Neural progenitor cell (in vitro differentiated cells): ENCODE data around the genes STK25, BOK and RTP5.

DNA sequence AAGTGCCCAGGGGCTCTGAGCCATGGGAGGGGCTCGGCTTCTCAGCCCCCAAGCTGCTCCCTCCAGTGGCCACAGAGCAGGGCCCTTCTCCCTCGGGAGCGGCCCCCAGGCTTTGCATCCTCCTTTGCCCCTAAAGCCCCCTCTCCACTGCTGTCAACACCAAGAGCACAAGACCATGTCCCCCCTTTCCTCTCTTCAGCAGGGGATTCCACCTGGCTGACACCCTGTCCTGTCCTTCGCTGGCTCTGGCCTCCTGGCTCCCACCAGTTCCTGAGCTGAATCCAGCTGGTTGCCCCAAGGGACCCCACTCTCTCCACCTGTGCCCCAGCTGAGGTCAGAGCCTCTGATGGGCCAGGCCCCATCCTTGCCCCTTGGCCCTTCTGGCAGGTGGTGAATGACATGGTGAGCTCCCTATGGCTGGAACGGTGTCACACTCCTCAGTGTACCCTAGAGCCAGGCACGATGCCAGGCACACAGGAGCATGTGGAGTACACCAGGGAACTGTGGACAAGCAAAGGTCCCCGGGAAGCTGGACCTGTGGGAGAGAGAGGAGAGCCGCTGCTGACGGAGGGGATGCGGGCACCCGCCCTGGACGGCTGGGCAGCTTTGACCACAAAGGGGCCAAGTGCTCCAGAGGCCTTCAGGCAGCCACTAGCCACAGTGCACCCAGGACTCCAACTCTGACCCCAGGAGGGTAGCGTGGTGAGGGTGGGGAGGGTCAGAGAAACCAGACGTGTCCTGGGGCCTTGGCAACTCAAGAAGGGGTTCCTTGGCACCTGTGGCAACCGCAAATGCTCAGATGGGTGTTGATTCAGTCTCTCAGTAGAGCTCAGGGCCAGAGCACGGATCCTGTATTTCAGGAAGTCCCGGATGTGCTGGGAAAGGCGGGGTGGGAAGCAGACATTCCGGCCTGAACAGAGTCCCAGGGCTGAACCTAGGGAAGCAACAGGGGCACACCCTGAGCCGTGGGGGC lies 2.1 kb upstream of the MAB21L4 start:
- RAMPAGE, long total RNA = no peak

DNA sequence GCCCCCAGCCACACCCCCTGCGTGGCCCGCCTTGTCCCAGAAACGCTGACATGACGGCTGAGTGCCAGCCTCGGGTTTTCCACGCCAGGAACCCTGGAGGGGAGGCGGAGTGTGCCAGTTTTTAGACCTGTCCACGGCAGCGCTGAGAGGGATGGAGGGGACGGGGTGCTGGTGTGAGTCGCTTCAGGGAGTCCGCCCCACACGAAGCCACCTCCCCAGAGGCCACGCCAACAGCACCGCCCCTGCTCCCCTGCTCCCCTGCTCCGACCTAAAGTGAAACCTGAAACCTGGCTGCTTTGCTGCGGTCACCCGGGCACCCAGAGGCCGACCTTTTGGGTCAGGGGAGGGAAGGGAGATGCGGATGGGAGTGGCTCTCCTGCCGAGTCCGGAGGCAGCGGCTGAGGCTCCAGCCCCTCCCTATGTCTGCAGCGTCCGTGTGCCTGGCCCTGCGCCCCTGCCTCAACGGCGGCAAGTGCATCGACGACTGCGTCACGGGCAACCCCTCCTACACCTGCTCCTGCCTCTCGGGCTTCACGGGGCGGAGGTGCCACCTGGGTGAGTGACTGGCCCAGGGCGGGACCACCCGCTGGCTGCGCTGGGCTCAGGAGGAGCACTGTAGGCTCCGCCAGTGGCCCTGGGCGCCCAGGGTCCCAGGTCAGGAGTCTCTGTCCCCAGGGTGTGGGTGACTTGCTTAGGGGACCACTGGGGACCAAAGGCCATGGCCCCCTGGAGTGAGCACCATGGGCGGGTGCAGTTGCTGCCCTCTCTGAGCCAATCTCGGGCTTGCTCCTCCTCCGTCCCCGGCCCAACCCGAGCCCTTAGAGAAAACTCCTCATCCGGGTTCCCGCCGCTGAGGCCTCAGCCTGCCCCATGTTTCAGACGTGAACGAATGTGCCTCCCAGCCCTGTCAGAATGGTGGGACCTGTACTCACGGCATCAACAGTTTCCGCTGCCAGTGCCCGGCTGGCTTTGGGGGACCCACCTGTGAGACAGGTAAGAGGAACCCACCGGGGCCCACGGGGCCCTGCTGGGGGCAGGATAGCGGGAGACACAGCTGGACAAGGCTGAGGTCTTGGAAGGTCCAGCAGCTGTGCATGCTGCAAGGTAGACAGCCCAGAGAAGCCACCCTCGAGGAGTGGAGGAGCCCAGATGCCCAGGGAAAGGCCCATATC lies 38.3 kb downstream of the SNED1 start:
- RAMPAGE, long total RNA = no peak

- RAMPAGE, long total RNA = no peak
Measured at GRCh38 chr2:241051045-241051688, 50.9 kb downstream of the MTERF4 start.

DNA sequence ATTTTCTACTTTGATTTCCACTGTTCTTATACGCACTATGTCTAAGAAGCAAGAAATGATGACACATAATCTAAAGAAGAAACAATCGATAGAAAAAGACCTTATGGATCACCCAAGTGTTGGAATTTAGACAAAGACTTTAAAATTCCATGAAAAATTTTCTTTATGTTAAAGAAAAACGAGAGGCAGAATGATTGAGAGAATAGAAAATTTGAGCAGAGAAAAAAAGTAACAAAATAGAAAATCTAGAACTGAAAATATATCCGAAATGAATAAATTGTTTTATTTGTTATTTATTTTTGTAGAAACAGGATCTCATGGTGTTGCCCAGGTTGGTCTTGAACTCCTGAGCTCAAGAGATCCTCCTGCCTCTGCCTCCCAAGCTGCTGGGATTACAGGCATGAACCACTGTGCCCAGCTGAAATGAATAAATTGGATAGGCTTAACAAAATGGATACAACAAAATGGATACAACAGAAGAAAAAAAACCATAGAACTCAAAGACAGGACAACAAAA lies 46.0 kb downstream of the MTERF4 start:
- RAMPAGE, long total RNA = no peak

DNA sequence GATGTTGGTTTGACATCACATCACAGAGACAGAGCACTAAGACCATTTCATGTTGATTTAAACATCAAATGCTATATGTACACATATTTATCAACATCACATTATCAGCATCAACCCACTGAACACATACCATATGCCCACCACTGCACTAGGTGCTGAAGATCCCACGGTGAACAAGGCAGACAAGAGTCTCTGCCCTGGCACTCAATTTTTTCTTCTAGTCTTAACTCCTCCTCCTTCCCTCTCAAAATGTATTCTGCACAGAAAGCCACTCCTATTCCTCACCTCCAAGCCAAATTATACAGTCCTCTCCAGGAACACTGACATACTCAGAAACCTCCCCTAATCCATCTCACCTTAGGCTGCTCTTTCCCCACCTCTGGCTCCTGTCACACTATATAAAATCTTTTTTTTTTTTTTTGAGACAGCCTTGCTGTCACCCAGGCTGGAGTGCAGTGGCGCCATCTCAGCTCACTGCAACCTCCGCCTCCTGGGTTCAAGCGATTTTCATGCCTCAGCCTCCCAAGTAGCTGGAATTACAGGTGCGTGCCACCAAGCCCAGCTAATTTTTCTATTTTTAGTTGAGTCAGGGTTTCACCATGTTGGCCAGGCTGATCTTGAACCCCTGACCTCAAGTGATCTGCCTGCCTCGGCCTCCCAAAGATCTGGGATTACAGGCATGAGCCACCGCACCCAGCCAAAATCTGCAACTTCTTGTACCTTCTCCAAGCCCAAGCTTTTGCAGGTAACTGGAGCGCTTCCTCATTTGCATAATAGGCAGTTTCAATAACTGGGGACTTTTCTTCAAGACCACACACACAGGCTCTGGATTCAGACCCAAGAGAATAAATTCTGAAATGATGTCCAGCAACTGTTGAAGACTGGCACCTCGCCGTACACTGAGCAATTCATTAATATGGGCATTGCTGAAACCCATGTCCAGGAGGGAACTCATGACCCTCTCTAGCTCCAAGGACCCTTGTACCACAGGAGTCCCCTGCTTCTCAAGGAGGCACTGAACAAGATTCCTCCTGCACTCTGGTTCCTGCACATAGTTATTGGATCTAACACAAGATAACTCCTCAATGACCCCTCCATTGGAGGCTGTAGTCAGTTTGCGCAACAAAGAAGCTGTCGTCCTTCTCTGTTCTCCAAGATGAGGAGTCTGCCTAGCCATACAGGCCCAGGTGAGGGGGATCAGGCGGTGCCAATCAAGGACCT lies 3.0 kb downstream of the MTERF4 start:
- RAMPAGE, long total RNA = no peak

DNA sequence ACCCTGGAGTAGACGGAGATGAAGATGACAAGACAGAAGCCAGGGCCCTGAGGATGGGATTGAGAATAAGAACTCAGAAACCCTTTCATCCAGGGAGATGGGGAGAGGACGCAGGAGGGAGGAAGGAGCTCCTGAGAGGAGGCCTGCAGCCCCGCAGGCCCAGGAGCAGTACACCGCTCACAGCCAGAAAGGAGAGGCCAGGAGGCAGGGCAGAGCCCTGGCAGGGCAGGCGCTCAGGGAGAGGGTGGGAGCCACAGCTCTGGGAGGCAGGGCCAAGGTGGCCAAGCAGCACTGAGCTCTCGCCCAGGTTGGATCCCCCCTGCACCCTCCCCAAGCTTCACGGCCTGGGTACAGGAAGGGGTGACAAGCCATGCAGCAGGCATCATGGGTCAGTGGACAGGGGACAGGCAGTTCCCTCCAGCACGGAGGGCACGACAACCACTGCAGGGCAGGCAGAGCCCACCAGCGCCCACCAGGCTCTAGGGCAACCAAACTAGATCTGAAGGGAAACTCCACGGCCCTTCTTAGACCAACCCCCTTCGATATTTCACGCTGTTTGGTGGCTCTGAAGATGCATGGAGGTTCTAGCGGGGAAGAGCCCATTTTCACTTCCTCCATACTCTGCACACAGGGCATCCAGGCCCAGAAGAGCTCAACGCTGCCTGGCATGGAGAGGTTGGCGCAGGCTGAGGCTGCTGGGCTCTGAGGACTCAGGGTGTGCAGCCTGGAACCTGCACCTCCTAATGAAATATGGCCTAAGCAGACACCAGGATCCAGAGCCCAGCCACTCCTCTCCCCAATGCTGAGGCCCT lies 8.5 kb upstream of the MTERF4 start:
- RAMPAGE, long total RNA = no peak

DNA sequence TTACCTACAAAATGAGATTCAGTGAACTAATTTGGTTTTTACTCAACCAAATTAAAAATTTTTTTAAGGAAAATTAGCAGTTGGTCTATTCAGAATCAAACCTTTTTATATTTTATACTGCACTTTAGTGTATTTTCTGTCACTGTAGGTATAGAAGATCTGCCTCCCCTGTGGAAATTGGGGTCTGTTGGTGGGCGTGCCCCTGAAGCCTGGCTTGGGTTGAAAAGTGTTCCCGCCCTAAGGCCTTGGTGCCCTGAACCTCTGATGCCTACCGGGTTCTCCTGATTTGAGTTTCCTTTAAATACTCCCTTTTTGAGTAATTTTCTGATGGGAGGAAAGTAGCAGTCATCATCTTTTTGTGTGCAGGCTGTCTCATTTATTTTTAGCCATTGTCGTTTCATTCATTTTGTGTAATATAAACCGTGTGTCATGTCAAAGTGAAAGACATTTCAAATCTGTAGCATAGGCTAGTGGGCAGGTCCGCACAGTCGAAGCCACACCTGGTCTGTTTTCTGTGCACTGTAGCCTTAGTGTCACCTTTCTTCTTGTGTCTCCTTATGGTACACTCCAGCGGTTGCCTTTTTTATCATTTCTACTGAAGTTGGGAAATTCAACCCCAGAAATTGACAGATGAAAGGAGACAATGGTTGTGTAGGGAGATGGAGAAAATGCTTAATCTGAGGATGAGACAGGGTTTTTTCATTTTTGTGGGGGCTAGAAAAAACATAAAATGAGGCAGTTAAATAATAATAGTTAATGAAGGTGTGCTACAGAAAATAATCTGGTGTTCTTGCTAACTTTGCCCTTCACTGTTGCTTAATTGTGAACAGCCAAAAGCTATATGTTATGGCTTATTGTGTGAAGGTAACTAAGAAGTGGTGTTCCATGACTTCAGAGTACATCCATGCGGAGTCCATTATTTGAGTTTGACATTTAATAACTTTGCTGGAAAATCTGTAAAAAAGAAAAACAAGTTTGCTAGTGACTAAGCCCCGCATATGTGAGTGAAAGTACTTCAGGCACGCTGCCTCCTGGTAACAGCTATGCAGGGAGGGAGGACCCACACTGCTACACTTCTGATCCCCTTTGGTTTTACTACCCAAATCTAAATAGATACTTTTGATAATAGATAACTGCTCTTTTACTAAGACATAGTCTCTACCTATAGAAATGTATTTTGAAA lies 2.9 kb upstream of the FARP2 start:
- RAMPAGE, long total RNA = no peak

GRCh38 chr2:241411939-241412580 lies 56.0 kb downstream of the FARP2 start:
- RAMPAGE, long total RNA = no peak

- RAMPAGE, long total RNA = no peak
Measured at GRCh38 chr2:241489836-241490834, 18.2 kb downstream of the STK25 start.

DNA sequence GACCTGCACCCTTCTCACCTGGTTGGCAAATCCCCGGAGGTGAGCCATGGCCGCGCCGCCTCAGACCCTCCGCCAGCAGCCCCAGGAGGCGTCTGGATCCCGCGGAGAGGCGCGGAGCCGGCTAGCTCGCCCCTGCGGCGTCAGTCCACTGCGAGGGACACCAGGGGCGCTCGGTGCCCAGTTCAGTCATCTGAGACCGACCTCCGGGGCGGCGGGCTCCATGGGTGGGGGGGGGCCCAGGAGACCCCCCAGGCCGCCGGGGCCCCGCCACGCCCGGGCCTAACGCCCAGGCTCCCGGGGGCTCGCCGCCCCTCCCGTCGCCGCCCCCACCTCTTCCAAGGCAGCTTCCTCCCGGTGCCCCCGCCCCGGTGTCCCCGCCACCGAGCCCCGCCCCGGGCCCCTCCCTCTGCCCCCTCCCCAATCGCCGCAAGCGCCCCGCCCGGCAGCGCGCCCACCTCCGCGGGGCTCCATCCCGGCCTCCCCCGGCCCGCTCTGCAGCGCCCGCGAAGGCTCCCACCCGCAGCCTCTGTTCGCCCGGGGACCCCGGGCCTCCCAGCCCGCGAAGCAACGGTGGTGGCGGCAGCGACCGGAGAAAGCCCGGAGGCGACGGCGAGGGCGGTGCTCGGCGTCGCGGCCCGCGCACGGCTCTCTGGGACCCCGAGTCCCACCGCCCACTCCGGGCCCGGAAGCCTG lies at the start of gene STK25:
Gene STK25, minus strand, starts transcription at position 597 of the 693 bp plus-strand sequence.
- RAMPAGE, long total RNA = no peak

DNA sequence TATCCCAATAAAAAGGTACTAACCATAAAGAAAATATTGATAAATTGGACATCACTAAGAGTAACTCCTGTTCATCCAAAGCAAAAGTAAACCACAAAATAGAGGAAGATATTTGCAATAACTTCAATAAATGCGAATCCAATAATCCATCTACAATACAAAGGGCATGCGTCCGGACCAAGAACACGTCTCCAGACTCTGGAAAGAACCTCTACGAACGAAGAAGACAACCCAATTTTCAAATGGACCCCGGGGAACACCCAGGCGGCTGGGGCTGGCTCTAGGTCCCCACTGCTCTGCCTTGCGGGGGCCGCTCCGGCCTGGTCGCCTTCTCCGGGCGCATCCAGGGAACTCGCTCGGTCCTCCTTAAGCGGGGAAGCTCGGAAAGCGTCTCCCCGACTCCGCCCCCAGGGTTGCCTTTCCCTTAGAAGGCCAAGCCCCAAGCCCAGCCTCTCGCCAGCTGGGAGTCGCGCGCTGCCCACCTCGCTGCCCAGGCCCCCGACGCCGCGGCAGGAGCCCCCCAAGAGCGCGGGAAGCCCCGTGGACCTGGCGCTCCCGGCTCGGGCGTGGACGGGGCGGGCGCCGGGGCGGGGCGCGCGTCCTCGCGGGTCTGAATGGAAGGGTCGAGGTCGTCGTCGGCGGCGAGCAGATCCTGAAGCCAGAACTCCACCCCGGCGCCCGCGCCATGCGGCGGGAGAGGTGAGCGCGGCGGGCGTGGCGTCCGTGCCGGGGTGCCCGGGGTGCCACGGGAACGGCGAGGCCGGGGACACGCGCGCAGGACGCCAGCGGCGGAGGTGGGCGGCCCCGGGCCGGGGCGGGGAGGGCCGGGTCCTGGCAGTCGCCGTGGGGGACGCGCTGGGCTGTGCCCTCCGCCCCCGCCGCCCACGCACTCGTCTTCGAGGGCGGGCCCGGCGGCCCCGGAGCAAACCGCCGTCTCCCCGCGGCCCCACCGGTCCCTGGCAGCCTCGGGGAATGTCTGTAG lies at the start of gene BOK:
Gene BOK, plus strand, starts transcription at position 451 of the 982 bp plus-strand sequence.
- RAMPAGE, long total RNA = no peak

DNA sequence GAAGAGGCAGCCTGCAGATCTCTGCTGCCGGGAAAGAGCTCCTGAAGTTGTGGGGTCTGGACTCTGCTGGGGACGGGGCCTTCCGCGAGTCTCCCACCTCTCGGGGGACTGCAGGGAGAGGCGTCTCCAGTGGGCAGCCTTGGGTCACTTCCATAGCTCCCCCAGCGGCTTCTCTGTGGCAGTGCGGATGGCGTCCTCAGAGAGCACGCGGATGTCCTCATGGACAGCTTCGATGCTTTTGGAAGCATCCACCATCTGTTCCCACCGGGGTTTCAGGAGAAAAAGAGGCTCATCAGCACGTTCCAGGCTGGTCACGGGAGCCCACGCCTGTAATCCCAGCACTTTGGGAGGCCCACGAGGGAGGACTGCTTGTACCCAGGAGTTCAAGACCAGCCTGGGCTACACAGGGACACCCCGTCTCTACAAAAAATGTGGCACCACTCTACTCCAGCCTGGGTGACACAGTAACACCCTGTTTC lies 10.6 kb downstream of the DTYMK start:
- RAMPAGE, long total RNA = no peak

- RAMPAGE, long total RNA = no peak
Measured at GRCh38 chr2:241680797-241681739, 5.5 kb downstream of the DTYMK start.

DNA sequence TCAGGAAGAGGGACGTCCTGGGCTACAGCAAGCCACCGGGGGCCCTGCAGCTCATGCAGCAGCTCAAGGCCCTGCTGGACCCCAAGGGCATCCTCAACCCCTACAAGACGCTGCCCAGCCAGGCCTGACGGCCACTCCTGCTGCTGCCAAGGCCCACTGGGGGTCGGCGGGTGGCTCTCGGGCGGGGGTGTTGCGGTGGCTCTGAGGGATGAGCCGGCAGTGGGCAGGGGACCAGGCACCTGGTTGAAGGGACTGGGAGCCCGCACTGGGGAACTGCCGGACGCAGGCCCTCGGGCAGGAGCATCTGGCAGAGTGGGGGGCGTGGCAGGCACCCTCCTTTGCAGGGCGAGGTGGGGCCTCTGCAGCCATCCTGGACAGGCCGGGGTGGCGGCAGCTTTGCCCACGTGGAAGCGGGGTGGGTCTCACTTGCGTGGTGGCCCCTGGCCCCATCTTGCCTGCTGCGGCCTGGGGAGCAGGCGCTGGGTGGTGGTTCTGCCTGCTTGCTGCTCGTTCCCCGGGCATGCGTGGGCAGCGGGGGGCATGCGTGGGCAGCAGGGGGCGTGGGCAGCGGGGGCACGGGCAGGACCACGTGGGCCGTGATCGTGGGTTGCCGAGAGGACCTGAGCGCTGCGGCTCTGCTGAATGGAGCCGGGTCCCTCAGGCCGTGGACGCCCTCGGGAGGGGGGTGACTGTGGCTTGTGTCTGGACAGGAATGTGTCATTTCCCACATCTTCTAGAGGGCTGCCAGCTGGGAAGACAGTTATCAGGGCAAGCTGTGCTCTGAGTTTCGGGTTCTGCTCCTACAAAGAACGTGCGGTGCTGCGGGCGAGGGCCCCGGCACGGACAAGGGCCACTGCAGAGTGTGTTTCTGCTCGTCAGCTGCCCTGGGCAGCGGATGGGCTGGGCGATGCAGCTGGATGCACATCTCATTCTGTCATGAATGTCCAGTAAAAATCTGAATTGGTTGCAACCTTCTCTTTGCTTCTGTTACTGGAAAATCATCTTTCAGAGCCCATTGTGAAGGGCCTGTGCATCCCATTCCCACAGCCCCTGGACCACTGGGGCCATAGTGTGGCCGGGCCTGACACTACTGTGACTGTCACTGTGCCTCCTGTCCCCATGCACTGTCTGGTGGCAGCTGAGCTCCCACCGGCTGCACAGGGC lies 8.4 kb upstream of the GAL3ST2 start:
- RAMPAGE, long total RNA = no peak

- RAMPAGE, long total RNA = no peak
Measured at GRCh38 chr2:241866349-241867254, 2.9 kb upstream of the RTP5 start.

DNA sequence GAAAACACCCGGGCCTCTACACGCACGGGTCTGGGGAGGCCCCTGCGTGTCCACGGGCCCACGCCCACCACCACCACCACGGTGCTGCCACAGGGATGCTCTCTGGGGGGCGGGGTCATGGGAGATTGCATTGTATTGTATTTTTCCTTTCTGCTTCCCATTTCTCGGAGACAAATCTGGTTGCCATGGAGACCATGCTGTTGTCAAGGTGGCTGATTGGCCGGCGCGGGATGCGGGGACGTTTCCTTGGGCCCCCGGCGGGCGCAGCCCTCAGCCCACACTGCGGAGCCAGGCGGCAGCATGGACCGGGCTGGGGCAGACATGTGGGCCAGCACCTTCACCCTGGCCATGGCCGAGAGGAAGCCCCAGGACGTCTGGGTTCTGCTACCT lies at the start of gene RTP5:
Gene RTP5, plus strand, starts transcription at position 273 of the 390 bp plus-strand sequence.
- RAMPAGE, long total RNA = no peak

- RAMPAGE, long total RNA = no peak
Measured at GRCh38 chr2:241882809-241883364, 13.4 kb downstream of the RTP5 start.

- RAMPAGE, long total RNA = no peak
Measured at GRCh38 chr2:241895571-241896138, 4.6 kb downstream of the FAM240C start.

- RAMPAGE, long total RNA = no peak
Measured at GRCh38 chr2:241899324-241899854, 875 bp downstream of the FAM240C start.

- RAMPAGE, long total RNA = no peak
Measured at GRCh38 chr2:241965698-241966492, 65.6 kb upstream of the FAM240C start.